ENCODE measurements around a stretch of chr7.

GRCh38 chr7:22444467-22445045 lies 55.4 kb downstream of the STEAP1B start:
- PRO-cap, 4 experiments: peak in 1 of 4 experiments; most common minus-strand start chr7:22444620 (in 1)
- RAMPAGE, long total RNA, 2 experiments: no peak in any of the 2 experiments
- RRBS: no CpG with 5 or more reads among the region's 10 CpGs

- PRO-cap, 4 experiments: no peak in any of the 4 experiments
- RAMPAGE, long total RNA, 2 experiments: no peak in any of the 2 experiments
- RRBS: no CpG with 5 or more reads among the region's 13 CpGs
Measured at GRCh38 chr7:22717845-22718811, 8.9 kb upstream of the IL6 start.

DNA sequence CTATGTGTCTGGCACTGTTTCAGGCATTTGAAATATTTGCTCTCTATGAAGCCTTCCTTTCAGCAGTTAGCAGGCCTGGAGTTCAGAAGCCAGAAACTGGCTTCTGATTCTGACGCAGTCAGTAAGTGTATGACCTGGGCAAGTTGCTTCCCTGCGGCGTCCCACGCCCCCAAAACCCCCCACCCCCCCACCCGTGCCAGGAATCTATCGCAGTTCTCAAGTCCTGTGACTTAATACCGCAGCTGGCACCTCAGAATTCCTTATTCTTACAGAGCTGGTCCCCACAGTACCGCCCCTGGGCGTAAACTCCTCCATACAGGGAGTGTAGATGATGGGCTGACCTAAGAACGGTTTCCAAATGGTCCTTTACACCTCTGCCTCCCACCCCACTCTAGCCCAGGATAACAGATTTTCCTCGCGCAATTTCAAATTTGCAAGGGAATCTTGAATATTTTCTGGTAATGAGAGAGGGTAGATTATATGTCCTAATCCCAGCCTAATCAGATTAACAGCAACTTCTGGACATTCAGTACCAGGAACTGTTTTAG lies 588 bp upstream of the MALSU1 start:
- PRO-cap, 4 experiments: no peak in any of the 4 experiments
- RAMPAGE, long total RNA, 2 experiments: no peak in any of the 2 experiments
- RRBS: no CpG with 5 or more reads among the region's 12 CpGs

DNA sequence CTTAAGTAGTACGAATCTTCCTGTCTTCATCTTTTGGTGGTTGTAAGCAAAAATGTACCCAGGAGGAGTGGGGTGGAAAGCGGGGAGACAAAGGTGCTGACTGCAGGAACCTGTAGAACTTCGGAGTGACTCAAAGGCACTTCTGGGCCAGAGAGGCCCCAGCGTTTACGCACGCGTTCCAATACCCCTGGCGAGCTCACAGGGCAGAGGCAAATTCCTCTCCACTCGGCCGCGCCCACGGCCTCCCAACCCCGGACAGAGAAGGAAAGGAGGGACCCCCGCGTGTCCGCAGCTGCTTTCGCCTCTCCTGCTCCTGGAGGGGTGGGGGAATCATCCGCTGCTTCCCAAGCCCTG lies 2.5 kb downstream of the IGF2BP3 start:
- PRO-cap, 4 experiments: no peak in any of the 4 experiments
- RAMPAGE, long total RNA, 2 experiments: no peak in any of the 2 experiments
- RRBS: no CpG with 5 or more reads among the region's 18 CpGs

GRCh38 chr7:23521498-23521967 lies 10.2 kb downstream of the TRA2A start:
- PRO-cap, 4 experiments: no peak in any of the 4 experiments
- RAMPAGE, long total RNA, 2 experiments: no peak in any of the 2 experiments
- RRBS: no CpG with 5 or more reads among the region's 8 CpGs

GRCh38 chr7:23844792-23845198 lies 134.8 kb downstream of the STK31 start:
- PRO-cap, 4 experiments: peak in 2 of 4 experiments; most common plus-strand start chr7:23845083 (in 2)
- RAMPAGE, long total RNA, 2 experiments: no peak in any of the 2 experiments
- RRBS: no CpG with 5 or more reads among the region's 7 CpGs

DNA sequence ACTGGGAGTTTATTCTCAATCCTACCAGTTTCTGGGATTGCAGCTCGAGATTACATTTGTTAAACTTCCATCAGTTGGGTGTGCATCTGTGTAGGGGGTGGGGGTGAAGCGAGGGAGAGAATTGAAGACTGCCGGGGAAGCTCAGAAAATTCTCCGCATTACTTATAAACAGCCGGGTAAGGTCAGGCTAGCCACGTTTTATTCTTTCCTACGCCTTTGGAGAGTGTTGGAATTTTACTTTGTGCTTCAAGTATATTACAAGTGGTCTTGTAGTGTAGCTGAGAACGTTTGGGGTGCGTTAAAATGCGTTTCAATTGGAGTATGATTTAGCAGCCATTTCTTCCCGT lies 1.2 kb downstream of the PALS2 start:
- PRO-cap, 4 experiments: no peak in any of the 4 experiments
- RAMPAGE, long total RNA, 2 experiments: no peak in any of the 2 experiments
- RRBS: no CpG with 5 or more reads among the region's 11 CpGs

GRCh38 chr7:24795037-24795788 lies 37.9 kb upstream of the GSDME start:
- PRO-cap, 4 experiments: no peak in any of the 4 experiments
- RAMPAGE, long total RNA, 2 experiments: no peak in any of the 2 experiments
- RRBS: 87% methylated on average over 4 of the region's 29 CpGs

GRCh38 chr7:24833633-24833832 lies 76.3 kb upstream of the GSDME start:
- PRO-cap, 4 experiments: no peak in any of the 4 experiments
- RAMPAGE, long total RNA, 2 experiments: no peak in any of the 2 experiments
- RRBS: no CpG with 5 or more reads among the region's 2 CpGs

- PRO-cap, 4 experiments: no peak in any of the 4 experiments
- RAMPAGE, long total RNA, 2 experiments: no peak in any of the 2 experiments
- RRBS: no CpG with 5 or more reads among the region's 3 CpGs
Measured at GRCh38 chr7:24835978-24836555, 78.8 kb upstream of the GSDME start.

DNA sequence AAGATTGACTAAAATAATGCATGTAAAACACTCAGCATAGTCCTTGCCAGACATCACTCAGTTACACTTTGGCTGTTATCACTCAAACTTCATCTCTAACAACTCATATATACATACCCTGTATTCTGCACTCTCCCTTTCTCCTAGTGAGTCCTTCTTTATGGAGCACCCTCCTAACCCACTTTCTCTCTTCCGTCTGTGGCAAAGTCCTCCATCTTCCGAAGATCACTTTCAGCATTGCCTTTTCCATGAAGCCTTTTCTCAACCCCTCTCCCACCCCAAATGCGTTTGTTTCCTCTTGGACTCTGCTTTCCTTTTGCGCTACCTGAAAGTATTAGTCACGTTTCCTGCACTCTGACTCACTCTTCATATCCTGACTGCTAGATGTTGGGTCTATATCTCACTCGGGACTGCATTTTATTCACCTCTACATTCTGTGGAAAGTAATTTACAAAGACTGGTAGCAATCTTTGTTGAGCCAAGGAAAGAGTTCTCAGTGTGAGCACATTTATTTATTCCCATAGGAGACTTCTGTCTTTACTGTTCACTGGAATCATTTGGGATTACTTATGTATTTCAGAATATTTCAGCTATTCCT lies 72.4 kb downstream of the OSBPL3 start:
- PRO-cap, 4 experiments: peak in 4 of 4 experiments; most common plus-strand start position 392 of the sequence (in 1); most common minus-strand start position 284 of the sequence (in 4)
- RAMPAGE, long total RNA, 2 experiments: no peak in any of the 2 experiments
- RRBS: no CpG with 5 or more reads among the region's 6 CpGs

- PRO-cap, 4 experiments: no peak in any of the 4 experiments
- RAMPAGE, long total RNA, 2 experiments: no peak in any of the 2 experiments
- RRBS: no CpG with 5 or more reads among the region's 7 CpGs
Measured at GRCh38 chr7:25255668-25256434, 27.6 kb upstream of the NPVF start.

DNA sequence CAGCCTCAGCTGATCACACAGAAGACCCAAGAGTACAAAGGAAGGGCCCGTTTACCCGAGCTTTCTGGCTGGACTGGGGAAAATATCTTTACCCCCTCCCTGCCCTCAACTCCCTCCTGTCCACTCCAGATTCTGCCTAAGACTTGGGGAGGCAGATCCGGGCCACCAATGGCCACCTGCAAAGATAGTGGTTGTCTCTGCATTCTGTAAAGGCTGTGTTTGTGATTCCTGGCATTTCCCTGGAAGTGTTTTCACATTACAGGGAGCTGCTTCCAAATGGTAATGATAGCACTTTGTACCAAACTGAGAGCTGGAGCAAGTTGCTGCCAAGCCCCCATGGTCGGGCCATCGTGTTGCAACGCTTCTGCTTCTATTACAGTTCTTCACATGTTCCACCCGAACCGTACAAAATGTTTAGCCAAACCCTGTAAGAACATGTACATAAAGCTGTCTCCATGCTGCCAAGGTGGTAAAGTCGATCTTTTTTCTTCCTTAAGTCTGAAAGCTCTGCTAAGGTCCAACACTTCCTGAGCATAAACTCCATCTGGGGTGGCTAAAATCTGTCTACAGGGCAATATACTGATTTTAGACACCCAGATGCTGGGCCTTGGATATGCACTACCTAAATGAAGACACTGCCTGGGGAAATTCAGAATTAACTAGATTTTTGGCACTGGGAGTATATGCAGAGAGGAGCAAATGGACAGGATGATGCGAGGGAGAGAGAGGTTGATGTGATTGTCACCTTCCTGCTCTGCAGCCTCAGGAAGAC lies 397.6 kb upstream of the NFE2L3 start:
- PRO-cap, 4 experiments: peak in 1 of 4 experiments; most common minus-strand start position 284 of the sequence (in 1)
- RAMPAGE, long total RNA, 2 experiments: no peak in any of the 2 experiments
- RRBS: no CpG with 5 or more reads among the region's 10 CpGs

DNA sequence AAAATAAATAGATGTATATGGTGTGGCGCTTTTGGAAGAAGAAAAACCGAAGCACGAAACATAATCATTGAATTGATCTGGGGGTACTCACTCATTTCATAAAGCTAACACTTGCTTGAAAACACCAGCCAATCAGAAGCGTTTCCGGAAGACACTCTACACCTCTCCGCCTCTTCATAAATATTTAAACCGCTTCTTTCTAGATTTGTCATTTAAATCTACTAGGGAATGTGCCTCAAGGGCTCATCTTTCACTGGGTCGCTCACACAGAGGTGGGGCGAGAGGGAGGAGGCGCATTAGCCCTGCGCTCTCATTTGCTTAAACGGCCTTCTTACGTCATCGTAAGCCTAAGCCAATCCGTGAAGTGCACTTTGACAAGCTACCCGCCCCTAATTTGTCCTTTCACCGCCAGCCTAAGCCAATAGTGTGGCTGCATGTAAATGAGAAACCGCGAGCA lies 289.9 kb upstream of the NFE2L3 start:
- PRO-cap, 4 experiments: peak in 2 of 4 experiments; most common plus-strand start position 215 of the sequence (in 2); most common minus-strand start position 268 of the sequence (in 1)
- RAMPAGE, long total RNA, 2 experiments: no peak in any of the 2 experiments
- RRBS: no CpG with 5 or more reads among the region's 19 CpGs

- PRO-cap, 4 experiments: no peak in any of the 4 experiments
- RAMPAGE, long total RNA, 2 experiments: no peak in any of the 2 experiments
- RRBS: no CpG with 5 or more reads among the region's 7 CpGs
Measured at GRCh38 chr7:25939841-25940495, 212.0 kb upstream of the NFE2L3 start.

DNA sequence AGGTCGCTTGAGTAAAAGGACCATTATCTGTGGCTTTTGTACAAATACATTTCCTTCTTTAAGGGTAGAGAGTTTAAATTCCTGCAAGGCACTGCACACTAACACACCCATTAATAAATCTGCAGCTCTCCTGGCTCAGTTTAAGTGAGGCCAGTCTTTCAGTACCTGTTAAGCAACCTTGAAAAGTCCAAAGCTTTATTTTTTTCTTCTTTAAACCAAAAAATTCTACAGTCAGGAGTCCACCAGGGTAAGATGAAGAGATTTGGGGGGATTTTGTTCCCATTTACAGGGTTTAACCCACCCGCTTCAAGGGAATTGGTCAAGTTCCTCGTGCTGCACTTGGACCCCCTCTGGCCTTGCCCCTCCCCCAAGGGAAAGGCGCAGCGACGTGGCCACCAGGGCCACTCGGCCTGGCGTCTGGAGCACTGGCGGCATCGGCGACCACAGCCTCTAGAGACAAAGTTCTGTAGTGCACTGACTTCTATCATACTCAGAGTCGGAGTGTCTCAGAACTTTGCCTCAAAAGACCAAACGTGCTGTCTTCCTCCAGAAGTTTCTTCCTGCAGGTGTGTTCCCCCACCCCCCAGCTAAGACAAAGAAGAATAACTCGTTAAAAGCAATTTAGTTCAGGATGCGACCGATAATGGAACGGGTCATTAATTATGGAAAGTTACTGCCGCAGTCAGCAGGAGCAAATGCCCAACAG lies 202.4 kb upstream of the NFE2L3 start:
- PRO-cap, 4 experiments: peak in 2 of 4 experiments; most common plus-strand start position 398 of the sequence (in 1); most common minus-strand start position 478 of the sequence (in 2)
- RAMPAGE, long total RNA, 2 experiments: no peak in any of the 2 experiments
- RRBS: no CpG with 5 or more reads among the region's 18 CpGs

- PRO-cap, 4 experiments: peak in 1 of 4 experiments; most common minus-strand start chr7:25951996 (in 1)
- RAMPAGE, long total RNA, 2 experiments: no peak in any of the 2 experiments
- RRBS: no CpG with 5 or more reads among the region's 15 CpGs
Measured at GRCh38 chr7:25951791-25952414, 200.1 kb upstream of the NFE2L3 start.

- PRO-cap, 4 experiments: no peak in any of the 4 experiments
- RAMPAGE, long total RNA, 2 experiments: no peak in any of the 2 experiments
- RRBS: no CpG with 5 or more reads among the region's 13 CpGs
Measured at GRCh38 chr7:25967731-25968555, 184.1 kb upstream of the NFE2L3 start.

- PRO-cap, 4 experiments: no peak in any of the 4 experiments
- RAMPAGE, long total RNA, 2 experiments: no peak in any of the 2 experiments
- RRBS: no CpG with 5 or more reads among the region's 7 CpGs
Measured at GRCh38 chr7:25988999-25989675, 162.9 kb upstream of the NFE2L3 start.

DNA sequence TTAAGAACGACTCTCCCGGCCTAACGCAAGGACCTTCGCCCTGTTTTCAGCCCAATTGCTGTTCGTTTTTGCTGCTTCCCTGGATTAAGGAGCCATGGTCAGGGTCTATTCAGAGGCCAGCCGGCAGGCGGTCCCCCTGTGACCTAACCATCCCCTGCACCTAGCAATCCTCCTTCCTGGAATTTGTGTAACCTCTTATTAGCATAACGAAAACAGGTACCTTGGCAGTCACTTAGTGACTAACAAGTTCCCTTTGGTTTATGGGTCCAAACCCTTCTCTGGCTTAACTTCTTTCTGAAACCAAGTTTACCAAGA lies 1.4 kb downstream of the NFE2L3 start:
- PRO-cap, 4 experiments: no peak in any of the 4 experiments
- RAMPAGE, long total RNA, 2 experiments: no peak in any of the 2 experiments
- RRBS: 39% methylated on average over 4 of the region's 8 CpGs

All from uterus (tissue), 7 donors.